SJCRH30 (cell line): ENCODE results near the genes REST, UGT2B7 and UGT2B28.

DNA sequence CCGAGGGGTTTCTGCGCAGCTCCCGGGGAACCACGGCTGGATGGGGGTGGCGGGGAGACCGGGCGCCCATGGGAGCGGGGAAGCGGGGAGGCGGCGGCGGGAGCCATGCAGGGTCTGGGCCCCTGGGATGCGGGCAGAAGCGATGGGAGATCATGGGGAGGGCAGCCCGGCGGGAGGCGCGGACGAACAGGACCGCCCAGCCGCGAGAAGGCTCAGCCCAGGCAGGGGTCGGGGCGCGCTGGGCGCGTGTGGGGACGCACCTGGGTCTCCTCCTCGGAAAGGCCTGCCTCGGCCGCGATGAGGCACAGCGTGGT, 25.5 kb downstream of the HOPX start:
- RAMPAGE, long total RNA: no peak

- RAMPAGE, long total RNA: no peak
Measured at GRCh38 chr4:56757302-56758685, 63.7 kb downstream of the SPINK2 start.

DNA sequence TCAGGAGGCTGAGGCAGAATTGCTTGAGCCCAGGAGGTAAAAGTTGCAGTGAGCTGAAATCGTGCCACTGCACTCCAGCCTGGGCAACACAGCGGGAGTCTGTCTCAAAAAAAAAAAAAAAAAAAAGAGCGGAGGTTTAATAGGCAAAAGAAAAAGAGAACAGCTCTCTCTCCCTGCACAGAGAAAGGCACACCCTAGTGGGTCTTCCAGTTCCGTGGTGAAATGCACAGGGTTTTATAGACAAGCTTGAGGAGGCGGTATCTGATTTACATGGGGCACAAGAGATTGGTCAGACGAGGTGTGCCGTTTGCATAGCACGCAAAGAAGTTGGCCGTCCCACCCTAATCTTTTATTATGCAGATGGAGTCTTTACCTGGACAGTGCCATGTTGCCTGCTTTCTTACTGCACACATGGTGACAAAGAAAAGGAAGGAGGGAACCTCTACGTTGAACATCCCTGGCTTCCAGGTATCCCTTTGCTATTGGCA, 33.5 kb upstream of the REST start:
- RAMPAGE, long total RNA: no peak

DNA sequence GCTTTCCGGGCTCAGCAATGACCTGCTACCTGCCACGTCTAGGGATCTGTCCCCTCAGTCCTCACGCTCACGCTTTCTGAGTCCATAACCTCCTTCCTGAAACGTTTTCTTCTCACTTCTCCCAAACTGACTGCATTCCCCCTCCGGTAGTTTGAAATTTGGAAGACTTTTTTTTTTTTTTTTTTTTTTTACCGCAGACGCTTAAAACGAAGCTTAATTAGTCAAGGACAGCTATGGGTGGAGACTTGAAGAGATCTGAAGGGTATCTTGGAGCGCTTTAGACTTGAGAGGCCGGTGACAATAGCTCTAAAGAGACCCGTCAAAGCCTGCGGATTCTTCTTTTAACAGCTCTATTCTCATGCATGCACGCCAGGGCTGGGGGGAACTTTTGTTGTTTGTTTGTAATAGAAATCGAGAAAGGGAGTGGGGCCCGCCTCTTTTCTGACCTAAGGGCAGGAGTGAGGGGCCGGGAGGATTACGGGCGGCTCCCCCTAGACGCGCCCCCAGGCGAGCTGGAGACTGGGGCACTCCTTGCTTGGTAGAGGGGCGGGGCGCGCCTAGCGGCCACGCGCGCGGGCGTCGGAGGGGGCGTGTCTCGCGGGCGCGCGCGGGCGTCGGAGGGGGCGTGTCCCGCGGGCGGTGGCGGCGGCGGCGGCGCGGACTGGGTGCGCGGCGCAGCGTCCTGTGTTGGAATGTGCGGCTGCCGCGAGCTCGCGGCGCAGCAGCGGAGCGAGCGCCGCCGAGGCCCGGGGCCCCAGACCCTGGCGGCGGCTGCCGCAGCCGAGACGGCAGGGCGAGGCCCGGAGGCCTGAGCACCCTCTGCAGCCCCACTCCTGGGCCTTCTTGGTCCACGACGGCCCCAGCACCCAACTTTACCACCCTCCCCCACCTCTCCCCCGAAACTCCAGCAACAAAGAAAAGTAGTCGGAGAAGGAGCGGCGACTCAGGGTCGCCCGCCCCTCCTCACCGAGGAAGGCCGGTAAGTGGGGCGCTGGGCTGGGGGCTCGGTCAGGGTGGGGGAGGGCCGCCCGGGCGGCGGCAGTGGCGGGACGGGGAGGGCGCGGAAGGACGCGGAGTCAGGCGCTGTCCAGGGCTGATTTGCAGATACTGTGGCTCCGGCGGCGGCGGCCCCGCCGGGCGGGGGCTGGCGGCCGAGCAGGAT, at the start of gene REST:
Gene REST (plus strand): TSS at position 666 of the 1,162 bp plus-strand sequence.
- RAMPAGE, long total RNA: no peak

DNA sequence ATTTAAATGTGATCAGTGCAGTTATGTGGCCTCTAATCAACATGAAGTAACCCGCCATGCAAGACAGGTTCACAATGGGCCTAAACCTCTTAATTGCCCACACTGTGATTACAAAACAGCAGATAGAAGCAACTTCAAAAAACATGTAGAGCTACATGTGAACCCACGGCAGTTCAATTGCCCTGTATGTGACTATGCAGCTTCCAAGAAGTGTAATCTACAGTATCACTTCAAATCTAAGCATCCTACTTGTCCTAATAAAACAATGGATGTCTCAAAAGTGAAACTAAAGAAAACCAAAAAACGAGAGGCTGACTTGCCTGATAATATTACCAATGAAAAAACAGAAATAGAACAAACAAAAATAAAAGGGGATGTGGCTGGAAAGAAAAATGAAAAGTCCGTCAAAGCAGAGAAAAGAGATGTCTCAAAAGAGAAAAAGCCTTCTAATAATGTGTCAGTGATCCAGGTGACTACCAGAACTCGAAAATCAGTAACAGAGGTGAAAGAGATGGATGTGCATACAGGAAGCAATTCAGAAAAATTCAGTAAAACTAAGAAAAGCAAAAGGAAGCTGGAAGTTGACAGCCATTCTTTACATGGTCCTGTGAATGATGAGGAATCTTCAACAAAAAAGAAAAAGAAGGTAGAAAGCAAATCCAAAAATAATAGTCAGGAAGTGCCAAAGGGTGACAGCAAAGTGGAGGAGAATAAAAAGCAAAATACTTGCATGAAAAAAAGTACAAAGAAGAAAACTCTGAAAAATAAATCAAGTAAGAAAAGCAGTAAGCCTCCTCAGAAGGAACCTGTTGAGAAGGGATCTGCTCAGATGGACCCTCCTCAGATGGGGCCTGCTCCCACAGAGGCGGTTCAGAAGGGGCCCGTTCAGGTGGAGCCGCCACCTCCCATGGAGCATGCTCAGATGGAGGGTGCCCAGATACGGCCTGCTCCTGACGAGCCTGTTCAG, 22.4 kb downstream of the REST start:
- RAMPAGE, long total RNA: no peak

DNA sequence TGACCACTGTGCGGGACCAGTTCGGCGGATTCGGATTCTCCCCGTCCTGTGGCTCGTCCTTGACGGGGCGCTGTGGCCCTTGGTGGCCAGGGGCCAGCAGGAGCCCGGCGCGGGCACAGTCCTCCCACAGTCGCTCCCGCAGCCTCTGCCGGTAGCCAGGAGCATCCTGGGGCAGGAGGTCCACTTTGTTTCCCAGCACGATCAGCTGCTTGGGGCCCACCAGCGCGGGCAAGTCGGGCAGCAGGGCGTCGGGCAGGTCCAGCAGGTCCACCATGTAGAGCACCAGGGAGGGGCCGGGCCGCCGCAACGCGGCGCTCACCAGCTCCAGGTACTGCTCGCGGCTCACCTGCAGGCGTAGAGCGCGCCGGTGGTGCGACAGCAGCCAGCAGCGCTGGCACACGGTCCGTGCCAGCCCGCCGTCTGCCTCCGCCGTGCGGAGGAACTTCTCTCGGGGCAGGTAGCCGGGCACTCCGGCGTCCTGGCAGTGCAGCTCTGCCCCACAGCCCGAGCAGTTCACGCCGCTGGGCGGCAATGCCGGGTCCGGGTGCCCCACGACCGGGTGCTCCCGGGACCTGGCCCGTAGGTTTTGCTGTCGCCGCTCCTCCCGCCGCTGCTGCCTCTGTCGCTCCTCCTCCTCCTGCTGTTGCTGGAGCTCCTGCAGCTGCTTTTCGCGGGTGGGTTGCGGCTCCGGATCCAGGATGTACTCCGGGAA, 595 bp downstream of the NOA1 start:
- RAMPAGE, long total RNA: no peak

- RAMPAGE, long total RNA: no peak
Measured at GRCh38 chr4:57090027-57090565, 20.1 kb downstream of the IGFBP7 start.

DNA sequence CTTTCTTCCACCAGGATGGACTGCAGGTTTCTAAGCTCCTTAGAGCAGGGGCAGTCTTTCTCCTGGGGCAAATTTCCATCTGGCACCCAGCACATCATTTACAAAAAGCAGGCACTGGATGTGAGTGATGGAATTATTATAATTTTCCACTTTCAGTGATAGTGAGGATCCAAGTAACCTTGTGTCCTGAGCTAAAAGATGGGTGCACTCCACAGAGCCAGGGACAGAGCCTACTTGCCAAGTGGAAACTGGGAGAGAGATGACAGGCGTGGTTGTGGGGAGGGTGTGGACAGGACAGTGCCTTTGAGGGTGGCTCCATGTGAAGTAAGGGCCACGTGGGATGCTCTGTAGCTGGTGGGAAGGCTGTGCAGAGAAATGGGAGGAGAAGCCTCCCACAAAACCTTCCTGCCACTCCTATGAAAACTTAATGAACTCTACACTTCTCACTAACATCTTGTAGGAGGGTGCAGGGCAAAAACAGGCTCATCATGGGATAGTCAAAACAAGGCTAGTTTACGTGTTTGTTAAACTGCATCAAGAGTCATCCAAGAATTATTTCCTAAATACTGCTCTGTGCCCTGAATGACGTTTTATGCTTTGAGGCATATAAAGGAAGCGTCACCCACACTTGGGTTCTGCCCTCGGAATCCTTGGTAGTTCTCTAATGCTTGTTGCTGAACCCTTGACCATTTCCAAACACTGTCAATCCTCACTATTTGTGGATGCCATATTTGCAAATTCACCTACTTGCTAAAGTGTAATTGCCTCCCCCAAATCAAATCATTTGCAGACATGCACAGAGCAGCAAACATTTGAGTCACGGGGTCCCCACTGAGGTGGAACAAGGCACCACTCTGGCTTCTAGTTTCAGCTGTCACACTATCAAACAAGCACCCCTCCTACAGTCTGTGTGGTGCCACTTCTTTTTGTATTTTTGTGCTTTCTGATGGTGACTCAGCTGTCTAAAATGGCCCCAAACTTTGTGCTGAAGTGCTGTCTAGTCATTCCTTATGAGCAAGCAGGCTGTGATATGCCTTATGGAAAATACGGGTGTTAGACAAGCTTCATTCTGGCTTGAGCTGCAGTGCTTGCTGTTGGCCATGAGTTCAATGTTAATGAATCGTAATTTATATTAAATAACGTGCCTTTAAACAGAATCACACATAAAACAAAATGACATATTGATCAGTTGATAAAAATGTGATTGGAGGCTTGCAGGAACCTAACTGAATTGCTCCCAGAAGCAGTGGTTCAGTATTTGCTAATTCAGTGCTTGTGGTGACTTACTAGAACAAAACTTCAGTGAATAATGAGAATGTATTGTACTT, 15.6 kb downstream of the IGFBP7 start:
- RAMPAGE, long total RNA: no peak

DNA sequence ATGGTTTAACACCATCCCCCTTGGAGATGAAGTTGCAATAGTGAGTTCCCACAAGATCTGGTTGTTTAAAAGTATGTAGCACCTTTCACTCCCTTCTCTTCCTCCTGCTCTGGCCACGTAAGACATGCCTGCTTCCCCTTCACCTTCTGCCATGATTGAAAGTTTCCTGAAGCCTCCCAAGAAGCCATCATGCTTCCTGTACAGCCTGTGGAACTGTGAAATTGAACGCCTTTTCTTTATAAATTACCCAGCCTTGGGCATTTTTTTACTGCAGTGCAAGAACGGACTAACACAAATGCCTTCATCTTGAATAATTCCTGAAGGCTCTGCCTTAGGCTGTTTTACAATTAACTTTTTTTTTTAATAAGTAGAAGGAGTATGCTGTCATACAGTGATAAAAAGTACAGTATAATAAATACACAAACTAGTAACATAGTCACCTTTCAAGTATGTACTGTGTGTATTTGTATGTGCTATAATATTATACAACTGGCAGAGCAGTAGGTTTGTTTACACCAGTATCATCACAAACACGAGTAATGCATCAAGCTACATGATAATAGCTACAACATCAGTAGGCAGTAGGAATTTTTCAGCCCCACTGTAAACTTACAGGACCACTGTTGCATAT, 91.4 kb downstream of the CENPC start:
- RAMPAGE, long total RNA: no peak

GRCh38 chr4:67699530-67700347, 1.2 kb downstream of the UBA6 start:
- RAMPAGE, long total RNA: no peak

- RAMPAGE, long total RNA: no peak
Measured at GRCh38 chr4:68732930-68733540, 62.6 kb upstream of the UGT2B15 start.

GRCh38 chr4:68861168-68861391, 45.3 kb downstream of the UGT2B10 start:
- RAMPAGE, long total RNA: no peak

DNA sequence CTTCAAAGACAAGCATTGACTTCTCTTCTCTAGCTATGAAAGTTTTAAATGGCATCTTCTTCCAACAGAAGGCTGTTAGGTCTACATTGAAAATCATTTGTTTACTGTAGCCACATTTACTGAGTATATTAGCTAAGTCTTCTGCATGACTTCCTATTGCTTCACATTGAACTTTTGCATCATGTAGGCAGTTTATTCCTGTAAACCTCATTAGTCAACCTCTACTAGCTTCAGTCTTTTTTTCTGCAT, 3.6 kb downstream of the UGT2A3 start:
- RAMPAGE, long total RNA: no peak

GRCh38 chr4:69054531-69055213, 41.6 kb upstream of the UGT2B7 start:
- RAMPAGE, long total RNA: no peak

GRCh38 chr4:69096129-69096872, at the start of gene UGT2B7:
TSS of gene UGT2B7 (plus strand) at chr4:69096474.
- RAMPAGE, long total RNA: no peak

DNA sequence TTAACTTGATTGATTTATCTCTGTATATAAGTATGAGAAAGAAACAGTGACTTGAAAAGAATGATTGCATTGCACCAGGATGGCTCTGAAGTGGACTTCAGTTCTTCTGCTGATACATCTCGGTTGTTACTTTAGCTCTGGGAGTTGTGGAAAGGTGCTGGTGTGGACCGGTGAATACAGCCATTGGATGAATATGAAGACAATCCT, at the start of gene UGT2B28:
Gene UGT2B28 (plus strand): TSS at position 54 of the 207 bp plus-strand sequence.
- RAMPAGE, long total RNA: no peak

DNA sequence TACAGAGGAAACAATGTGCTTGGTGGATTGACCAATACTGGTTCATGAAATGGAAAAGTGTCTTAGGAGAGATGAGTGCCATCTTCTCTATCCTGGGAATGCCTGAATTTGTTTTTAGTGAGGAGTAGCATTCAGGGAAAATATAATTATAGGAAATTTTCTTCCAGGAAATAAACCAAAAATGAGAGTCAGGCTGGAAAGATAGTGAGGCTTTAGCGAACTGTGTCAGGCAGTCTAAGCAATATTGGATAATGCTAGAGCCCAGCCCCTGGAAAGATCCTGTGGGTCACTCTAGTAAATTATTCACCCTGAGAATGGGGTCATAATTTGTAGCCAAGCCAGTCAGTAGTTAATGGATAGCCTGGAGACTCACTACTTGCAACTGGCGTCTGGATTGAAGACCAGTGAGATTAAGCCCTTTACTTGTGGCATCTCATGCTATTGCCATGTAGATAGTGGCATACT, 50.9 kb downstream of the UGT2B28 start:
- RAMPAGE, long total RNA: no peak

- RAMPAGE, long total RNA: no peak
Measured at GRCh38 chr4:69430785-69431322, 64.9 kb downstream of the UGT2B4 start.

DNA sequence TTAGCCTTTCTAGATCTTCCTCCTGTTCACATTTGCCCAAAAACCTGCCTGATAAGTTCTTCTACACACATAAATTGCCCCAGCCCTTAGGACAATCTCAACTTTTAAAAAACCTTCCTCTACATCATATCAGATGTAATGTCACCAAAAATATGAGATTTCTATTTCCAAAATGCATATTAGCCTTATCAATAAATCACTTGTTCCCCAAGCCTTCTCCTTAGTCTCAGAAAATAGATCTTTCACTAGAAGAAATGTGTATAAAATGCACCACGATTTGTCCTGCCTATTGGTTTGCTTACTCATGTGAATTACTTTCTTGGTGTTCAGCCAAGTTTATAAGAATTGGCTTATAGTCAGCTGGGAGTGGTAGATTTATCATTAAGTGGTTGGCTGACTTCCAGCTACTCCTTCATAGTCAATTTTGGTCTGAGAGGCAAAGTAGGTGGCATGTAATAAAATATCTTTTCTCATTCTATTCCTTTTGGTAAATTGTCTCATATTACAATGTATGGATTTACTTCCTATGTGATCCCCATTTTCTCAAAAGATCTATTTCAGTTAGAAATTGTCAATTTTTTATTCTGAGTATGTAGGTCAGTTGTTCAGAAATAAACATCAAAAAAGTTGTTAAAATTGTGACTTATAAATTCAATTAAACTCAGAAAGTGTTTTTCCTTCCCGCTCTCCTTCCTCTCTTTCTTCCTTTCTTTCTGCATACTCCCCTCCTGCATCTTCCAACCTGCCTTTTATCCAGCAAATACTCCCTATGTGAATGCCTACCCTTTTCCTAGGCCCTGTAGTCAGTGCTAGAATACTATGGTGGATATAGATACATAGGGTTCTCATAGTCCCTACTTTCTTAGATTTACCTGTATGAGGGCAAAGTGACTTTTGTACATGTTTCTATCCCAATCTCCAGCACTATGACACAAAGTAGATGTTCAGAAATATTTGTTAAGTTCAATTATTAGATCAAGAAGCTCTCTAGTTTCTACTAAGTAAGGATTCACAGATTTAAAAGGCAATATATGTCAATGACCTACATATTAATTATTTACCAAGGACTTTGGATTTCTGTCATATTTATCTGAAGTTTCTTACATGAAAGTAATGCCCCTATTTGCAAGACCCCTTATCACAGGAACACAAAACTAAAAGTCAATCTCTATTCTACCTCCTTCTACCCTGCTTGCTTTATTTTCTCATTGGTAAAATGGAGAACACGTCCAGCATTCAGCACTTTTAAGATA, 971 bp downstream of the SULT1E1 start:
- RAMPAGE, long total RNA: no peak

DNA sequence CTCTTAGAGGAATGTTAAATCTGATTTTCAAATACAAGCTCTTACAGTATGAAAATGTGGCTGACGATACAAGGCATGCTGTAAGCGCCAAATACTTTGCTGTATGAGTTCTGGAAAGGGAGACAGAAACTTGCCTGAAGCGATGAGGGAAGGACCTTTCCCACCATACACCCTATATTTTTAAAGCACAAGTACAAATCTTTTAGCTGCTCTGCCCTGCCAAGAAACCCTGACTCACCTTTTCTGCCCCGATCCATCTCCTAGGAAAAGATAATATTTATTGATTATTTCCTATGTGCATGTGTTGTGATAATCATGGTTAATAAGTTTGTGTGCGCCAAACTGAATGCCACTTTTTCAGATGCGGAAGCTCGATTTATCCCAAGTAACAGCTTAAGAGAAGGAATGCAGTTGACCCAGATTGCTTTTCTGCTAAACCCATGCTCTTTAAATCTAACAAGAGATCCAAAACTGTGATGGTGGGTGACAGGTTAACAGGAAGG, 15.6 kb upstream of the RUFY3 start:
- RAMPAGE, long total RNA: no peak